ENCODE data around the genes EFHD2 and CTRC.

DNA sequence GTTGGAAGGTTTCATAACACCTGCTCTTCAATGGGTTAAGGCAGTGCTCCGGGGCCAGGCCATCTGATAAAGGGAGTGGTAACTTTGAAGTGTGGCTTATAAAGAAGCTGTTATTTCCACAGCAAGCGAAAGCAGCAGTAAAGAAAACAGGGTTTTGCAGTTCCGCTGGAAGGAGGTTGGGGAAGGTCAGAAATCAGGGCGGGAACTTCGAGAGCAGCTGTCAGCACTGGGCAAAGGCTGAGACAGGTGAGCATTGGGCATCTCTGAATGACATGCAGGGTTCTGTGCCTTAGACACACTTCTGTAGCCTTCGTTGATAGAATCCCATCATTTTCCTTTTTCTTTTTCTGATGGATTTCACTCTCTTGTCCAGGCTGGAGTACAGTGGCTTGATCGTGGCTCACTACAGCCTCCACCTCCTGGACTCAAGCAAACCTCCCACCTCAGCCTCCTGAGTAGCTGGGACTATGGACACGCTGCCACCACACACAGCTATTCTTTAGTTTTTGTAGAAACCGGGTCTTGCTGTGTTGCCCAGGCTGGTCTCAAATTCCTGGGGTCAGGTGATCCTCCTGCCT lies 20.5 kb downstream of the TMEM51 start:
- PRO-cap: no peak
- RRBS, 2 experiments: no CpG with 5 or more reads among the region's 9 CpGs

- PRO-cap: no peak
- RRBS, 2 experiments: no CpG with 5 or more reads among the region's 6 CpGs
These were observed 25.9 kb upstream of the FHAD1 start for GRCh38 chr1:15221097-15221450.

DNA sequence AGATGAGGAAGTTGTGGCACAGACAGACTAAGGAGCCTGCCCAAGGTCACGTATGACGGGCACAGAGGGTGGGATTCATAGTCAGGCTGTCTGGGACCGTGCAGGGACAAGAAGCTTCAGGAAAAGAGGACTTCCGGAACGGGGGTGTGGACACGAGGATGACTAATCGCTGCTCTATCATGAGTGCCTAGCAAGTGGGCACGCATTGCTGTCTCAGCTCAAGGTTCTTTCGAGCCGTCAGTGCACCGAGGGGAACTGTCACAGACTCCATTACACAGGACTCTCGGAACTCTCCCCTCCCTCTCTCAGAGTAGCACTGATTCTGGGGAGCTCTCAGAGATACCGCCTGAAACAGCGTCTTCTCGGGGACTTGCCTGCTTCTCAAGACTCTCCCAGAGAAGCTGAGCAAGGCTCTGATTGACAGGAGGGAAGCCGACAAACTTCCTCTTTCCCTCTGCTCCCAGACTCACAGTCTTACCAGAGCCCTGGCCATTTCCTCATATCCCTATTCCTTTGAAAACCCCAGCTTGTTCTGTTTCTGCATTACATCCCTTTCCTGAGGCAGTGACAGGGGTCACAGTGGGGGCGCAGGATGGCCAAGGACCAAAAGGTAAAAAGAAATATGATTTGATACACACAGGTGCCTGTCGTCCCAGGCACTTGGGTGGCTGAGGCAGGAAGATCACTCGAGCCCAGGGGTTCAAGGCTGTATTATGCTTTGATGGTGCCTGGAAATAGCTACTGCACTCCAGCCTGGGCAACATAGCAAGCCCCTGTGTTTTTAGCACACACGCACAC lies 14.4 kb downstream of the FHAD1 start:
- PRO-cap: no peak
- RRBS, 2 experiments: no CpG with 5 or more reads among the region's 20 CpGs

GRCh38 chr1:15322940-15323553 lies 76.0 kb downstream of the FHAD1 start:
- PRO-cap: no peak
- RRBS, 2 experiments: no CpG with 5 or more reads among the region's 16 CpGs

DNA sequence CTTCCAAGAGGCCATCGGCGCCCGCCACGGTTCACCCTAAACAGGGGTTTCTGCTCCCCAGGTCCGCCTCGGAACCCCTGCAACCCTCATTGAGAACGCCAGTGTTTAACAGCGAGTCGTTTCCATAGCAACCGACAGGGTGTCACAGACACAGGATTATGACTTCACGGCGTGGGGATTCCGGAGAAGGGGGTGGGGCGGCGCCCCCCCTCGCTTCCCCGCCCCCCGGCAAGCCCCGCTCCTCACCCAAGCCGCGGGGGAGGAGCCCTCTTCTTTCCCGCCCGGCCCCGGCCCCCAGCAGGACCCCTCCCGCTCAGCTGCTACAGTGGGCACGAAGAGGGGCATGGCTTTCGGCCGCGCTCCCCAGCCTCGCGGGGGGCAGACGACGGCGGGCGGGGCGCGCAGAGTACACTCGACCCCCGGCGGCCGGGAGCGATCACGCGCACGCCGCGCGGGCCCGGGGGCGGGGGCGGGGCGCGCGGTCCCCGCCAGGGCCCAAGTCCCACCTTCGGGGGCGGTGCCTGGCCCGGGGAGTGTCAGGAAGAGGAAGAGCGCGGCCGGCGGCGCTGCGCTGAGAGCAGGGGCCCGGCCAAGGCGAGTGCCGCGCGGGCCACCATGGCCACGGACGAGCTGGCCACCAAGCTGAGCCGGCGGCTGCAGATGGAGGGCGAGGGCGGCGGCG lies at the start of gene EFHD2:
EFHD2 (plus strand) TSS at position 532 of the 682 bp plus-strand sequence.
- PRO-cap: bidirectional peak, plus-strand start at position 532 of the sequence, minus-strand start at position 437 of the sequence
- RRBS, 2 experiments: 2 to 4% methylated on average over 34 of the region's 77 CpGs

DNA sequence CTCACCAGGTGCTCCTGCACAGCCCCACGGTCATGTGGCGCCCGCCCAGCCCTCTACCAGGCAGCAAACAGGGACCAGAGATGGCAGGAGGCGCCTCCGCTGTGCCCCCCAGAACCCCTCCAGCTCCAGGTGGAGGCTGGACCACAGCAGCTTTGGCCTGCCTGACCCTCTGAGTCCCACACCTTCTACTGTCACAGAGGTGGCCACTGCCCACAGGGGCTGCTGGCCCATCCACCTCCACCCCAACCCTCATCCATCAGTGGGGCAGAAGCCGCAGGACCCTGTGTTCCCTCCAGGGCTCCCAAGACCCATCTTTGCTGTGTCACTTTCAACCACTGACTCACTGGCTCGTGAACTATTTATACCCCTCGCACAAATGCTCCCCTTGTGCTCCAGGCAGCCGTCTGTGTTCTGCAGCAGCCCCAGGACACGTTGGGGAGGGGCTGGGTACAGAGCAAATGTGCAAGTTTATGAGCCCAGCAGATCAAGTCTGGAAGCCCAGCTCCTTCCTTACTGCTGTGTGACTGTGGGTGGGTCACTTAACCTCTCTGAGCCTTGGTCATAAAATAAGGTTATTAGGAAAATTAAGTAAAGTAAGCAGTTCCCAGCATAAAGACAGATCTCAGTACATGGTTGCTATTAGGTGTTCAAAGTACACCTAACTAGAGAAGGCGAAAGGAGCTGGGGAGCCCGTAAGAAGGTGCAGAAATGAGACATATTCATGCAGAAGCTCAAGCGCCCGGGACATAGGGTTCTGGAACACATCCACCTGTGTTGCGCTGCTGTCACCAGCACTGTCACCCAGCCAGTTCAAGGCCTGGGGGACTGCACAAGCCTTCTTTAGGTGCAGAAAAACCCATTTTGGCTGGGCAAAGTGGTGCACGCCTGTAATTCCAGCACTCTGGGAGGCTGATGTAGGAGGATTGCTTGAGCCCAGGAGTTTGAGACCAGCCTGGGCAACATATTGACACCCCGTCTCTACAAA lies 13.6 kb downstream of the EFHD2 start:
- PRO-cap: no peak
- RRBS, 2 experiments: no CpG with 5 or more reads among the region's 17 CpGs

DNA sequence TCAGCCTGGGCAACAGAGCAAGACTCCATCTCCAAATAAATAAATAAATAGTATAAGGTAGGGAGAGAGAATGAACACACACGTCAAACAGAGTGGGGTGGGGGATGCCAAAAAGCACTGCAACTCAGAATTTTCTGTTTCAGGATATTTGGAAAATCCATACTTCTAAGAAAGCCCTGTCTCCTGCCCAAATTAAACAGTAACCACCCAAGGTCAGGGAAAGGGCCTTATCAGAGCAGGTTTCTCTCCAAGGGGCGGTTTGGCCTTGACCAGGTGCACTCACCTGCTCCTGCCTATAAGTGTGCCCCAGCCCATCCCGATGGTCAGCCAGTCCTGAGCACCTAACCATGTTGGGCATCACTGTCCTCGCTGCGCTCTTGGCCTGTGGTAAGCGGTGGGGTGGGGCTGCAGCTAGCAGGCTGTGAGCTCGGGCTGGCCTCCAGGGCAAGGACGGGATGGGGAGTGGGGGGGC lies at the start of gene CTRC:
CTRC (plus strand) TSS at position 326 of the 472 bp plus-strand sequence.
- PRO-cap: no peak
- RRBS, 2 experiments: no CpG with 5 or more reads among the region's 8 CpGs

- PRO-cap: no peak
- RRBS, 2 experiments: no CpG with 5 or more reads among the region's 4 CpGs
These were observed 283 bp downstream of the CTRC start for GRCh38 chr1:15438590-15438861.

DNA sequence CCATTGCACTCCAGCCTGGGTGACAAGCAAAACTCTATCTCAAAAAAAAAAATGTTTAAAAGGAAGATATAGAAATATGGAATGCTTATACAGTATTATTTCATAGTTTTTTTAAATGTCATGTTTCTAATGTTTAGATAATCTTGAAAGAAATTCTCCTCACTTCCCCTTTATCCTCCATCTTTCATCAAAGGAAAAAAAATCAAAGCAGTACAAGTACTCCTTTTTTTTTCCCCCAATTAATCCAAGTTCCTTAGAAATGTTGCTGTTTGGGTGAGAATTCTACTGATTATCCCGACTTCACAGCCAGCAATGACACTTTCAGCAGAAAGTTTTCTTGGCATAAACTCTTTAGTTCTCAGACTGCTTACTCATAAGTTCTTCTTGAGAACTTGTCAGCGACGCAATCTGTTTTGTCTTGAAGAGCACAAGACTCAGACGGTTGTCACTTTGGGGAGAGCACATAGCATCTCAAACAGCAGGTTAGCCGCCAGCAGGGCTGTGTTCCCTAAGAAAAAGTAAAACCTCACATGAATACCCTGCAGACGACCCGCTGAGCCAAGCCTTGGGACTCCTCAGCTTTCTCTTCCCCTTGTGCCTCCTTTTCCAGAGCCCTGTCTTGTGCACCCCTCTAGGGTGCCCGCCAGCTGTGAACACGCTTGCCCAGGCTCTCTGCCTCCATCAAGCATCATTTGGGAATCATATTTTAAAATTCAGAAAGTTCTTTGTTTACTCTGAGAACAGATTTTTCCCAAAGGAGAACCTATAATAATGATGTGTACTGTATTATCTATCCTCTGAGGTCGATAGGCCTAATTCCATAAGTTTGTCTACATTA lies 11.4 kb downstream of the AGMAT start:
- PRO-cap: no peak
- RRBS, 2 experiments: no CpG with 5 or more reads among the region's 10 CpGs

GRCh38 chr1:15632982-15633776 lies 15.9 kb downstream of the DDI2 start:
- PRO-cap: no peak
- RRBS, 2 experiments: no CpG with 5 or more reads among the region's 11 CpGs

DNA sequence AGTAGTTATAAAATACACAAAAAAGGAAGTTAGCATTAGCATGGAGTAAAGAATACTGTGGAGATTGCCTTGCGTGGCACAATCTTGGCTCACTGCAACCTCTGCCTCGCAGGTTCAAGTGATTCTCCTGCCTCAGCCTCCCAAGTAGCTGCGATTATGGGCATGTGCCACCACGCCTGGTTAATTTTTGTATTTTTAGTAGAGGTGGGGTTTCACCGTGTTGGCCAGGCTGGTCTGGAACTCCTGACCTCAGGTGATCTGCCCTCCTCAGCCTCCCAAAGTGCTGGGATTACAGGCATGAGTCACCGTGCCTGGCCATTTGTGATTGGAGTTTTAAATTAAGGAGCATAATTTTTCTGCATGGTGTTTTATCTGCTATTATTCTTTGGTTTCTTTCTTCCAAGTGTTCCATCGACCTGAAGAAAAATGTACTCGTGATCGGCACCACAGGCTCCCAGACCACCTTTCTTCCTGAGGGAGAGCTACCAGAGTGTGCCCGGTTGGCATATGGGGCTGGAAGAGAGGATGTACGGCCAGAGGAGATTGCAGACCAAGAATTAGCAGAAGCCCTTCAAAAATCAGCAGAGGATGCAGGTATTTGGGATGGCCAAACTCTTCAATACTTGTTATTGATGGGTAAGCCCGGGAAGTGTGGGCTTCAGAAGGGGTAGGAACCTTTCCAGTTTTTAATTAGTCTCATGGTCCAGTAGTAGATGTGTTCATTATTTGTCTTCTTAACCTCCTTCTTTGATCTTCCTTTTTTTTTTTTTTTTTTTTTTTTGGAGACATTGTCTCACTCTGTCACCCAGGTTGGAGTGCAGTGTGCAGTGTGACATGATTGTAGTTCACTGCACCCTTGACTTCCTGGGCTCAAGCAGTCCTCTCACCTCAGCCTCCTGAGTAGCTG lies 8.0 kb upstream of the RSC1A1 start:
- PRO-cap: no peak
- RRBS, 2 experiments: no CpG with 5 or more reads among the region's 12 CpGs

GRCh38 chr1:15659828-15660438 lies 420 bp downstream of the RSC1A1 start:
- PRO-cap: no peak
- RRBS, 2 experiments: no CpG with 5 or more reads among the region's 6 CpGs

GRCh38 chr1:15681268-15681866 lies 2.8 kb upstream of the PLEKHM2 start:
- PRO-cap: no peak
- RRBS, 2 experiments: no CpG with 5 or more reads among the region's 3 CpGs

- PRO-cap: no peak
These were observed 1.2 kb downstream of the PLEKHM2 start for GRCh38 chr1:15685451-15685676.

DNA sequence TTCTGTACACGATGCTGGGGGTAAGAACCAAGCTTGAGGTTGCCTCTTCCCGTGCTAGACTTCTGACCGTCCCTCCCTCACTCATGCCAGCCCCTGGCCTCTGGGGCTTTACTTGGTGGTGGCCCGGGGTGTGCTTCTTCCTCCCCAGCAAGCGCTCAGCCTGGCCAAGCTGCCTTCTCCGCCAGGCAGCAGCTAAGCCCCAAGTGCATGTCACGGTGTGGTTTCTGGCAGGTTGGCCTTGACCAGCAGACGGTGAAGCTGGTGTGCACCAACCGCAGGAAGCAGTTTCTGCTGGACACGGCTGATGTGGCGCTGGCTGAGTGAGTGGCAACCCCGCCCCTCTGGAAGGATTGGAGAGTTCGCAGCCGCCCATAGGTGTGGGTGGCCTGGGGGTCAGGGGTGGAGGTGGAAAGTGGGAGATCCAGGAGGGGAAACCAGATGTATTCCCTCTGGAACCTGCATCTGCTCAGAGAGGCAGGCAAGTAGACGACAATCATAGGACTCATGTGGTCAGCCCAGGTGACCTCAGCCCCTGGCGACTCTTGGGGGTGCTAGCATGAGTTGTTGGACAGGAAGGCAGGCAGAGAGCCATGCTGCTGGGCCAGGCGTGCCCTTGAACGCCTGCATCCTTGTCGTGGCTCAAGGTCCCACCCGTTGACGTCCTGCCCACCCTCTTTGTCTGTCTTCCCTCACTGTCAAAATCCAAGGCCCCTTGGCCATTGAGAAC lies 7.0 kb upstream of the SLC25A34 start:
- PRO-cap: no peak
- RRBS, 2 experiments: no CpG with 5 or more reads among the region's 21 CpGs

GRCh38 chr1:15739094-15739593 lies 3.1 kb downstream of the SLC25A34 start:
- PRO-cap: no peak
- RRBS, 2 experiments: 94 to 96% methylated on average over 3 of the region's 17 CpGs

DNA sequence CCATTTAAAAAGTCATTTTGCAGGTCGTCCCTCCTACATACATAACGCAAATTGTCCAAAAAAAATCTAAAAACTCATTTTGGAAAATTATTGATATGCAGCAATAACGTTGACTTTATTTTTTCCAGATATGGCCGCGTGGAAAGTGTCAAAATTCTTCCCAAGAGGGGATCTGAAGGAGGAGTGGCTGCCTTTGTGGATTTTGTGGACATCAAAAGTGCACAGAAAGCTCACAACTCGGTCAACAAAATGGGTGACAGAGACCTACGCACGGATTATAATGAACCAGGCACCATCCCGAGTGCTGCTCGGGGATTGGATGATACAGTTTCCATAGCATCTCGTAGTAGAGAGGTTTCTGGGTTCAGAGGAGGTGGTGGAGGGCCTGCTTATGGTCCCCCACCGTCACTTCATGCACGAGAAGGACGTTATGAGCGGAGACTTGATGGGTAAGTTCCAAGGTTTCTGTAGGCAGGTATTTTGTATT lies 25.2 kb downstream of the SPEN start:
- PRO-cap: no peak
- RRBS, 2 experiments: no CpG with 5 or more reads among the region's 15 CpGs

- PRO-cap: no peak
- RRBS, 2 experiments: no CpG with 5 or more reads among the region's 11 CpGs
These were observed 37.2 kb downstream of the SPEN start for GRCh38 chr1:15884554-15885339.

DNA sequence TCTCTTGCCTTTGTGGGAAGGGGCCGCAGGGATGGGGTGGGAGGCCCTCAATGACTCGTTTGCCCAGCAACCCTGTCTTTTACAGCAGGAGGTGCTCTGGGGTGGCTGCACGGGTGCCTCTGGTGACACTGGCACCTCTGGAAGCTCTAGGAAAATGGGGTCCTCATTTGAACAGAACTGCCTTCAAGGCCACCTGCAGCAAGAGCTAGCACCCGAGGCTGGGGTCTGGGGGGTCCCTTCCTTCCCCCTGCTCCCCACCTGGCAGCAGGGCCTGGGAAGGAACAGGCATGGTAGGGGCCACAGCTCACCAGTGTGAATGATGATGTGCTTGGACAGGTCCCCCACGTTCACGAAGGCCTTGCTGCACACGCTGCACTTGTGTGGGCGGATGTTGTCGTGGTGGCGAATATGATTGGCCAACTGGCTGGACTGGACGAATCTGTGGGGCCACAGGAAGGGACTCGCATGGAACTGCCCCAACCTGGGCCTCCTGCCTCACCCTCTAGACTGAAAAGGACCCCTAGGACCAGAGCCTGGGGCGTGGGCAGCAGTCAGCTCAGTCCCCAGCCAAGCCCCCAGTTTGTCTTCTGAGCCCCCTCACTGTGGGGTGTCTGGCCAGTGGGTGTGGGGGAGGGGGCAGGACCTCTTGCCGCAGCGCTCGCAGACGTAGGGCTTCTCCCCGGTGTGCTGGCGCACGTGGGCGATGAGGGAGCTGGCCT lies 33.0 kb downstream of the ZBTB17 start:
- PRO-cap: no peak
- RRBS, 2 experiments: 96% methylated on average over 4 of the region's 21 CpGs; no CpG with 5 or more reads in 1 of the 2 experiments

- PRO-cap: no peak
- RRBS, 2 experiments: no CpG with 5 or more reads among the region's 11 CpGs
These were observed 29.0 kb downstream of the ZBTB17 start for GRCh38 chr1:15946898-15947347.